Vermiform appendix (tissue), 1 donor: ENCODE data around the genes ERF, PAFAH1B3, PSG5 and TEX101.

- PRO-cap: bidirectional peak, plus-strand start at chr19:41884306, minus-strand start at chr19:41884134
Observed at GRCh38 chr19:41883765-41884968, 1.2 kb downstream of the ARHGEF1 start.

GRCh38 chr19:41897603-41897963 lies 14.6 kb downstream of the ARHGEF1 start:
- PRO-cap: unidirectional peak, minus-strand start at chr19:41897843

DNA sequence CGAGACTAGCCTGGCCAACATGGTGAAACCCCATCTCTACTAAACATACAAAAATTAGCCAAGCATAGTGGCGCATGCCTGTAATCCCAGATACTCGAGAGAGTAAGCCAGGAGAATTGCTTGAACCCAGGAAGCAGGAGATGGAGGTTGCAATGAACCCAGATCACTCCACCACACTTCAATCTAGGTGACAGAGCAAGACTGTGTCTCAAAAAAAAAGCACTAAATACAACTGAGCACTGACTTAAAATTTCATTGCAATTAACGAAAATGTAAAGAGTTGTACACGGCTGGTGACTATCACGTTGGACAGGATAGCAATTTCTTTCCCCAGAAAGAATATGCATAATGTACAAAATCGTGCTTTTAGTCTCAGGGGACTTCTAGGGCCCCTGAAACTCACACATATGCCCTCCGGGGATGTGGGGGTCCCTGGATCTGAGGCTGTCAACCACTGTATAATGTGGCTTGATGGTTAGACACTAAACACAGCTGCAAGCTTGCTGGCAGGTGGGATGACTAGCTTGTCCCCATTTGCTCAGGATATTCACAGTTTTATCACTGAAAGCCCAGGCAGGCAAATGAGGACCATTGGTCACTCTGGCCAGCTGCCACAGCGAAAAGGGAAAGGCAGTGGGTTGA lies 17.3 kb downstream of the ARHGEF1 start:
- PRO-cap: no peak

GRCh38 chr19:42074701-42075938 lies 846 bp upstream of the ZNF574 start:
- PRO-cap: bidirectional peak, plus-strand start at chr19:42075379, minus-strand start at chr19:42075359; bidirectional peak, plus-strand start at chr19:42076185, minus-strand start at chr19:42075812

DNA sequence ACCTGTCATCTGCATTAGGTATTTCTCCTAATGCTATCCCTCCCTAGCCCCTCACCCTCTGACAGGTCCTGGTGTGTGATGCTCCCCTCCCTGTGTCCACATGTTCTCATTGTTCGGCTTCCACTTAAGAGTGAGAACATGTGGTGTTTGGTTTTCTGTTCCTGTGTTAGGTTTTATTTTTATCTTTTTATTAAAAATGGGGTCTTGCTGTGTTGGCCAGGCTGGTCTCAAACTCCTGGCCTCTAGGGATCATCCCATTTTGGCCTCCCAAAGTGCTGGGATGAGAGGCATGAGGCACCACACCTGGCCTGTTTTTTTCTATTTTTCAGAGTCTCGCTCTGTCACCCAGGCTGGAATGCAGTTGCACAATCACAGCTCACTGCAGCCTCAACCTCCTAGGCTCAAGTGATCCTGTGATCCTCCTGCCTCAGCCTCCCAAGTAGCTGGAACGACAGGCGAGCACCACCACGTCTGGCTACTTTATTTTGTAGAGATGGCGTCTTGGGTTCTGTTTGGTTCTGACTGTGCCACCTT lies 7.5 kb downstream of the ZNF574 start:
- PRO-cap: no peak

GRCh38 chr19:42208474-42208914 lies 9.0 kb downstream of the DEDD2 start:
- PRO-cap: no peak

- PRO-cap: no peak
Observed at GRCh38 chr19:42250147-42250752, 4.7 kb downstream of the ERF start.

DNA sequence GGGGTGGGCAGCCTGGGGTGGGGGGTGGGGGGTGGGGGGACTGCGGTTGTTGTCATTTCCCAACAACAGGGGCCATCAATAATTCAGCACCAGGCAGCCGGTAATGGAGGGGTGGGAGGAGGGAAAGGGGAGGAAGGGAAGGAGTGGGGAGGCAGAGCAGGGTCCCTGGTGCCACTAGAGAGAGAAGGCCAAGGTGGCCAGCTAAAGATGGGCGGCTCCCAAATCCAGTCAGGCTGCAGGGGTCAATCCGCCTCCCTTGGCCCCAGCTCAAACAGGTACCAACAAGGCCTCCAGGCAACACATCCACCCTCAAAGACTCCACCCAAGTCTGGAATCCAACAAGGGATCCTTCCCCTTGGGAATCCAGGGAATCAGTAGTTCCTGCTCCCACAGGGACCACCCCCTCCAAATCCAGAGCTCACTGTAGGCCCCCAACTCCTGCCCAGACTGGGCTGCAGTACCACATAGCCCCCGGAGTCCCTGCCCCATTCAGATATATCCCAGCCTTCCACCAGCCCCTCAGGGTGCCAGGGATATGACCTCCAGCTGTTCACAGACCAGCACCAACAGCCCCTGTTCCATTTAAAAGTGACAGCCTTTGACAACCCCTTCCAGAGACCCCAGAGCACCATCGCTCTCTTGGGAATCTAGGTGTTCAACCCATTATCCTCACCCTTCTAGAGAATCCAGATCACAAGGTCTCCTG lies 3.3 kb downstream of the ERF start:
- PRO-cap: no peak

- PRO-cap: no peak
Observed at GRCh38 chr19:42252774-42252954, 2.3 kb downstream of the ERF start.

GRCh38 chr19:42254817-42255717 lies at the start of gene ERF:
TSS of gene ERF (minus strand) at chr19:42255128.
- PRO-cap: bidirectional peak, plus-strand start at chr19:42255284, minus-strand start at chr19:42255128

GRCh38 chr19:42302235-42303092 lies at the start of gene PAFAH1B3:
TSS of gene PAFAH1B3 (minus strand) at chr19:42302624.
- PRO-cap: no peak

- PRO-cap: no peak
Observed at GRCh38 chr19:42365197-42365548, 24.9 kb downstream of the CNFN start.

- PRO-cap: no peak
Observed at GRCh38 chr19:42407938-42408764, 18.1 kb upstream of the CNFN start.

- PRO-cap: no peak
Observed at GRCh38 chr19:42497662-42498349, 30.5 kb downstream of the CEACAM1 start.

GRCh38 chr19:43186411-43186740 lies at the start of gene PSG5:
TSS of gene PSG5 (minus strand) at chr19:43186536.
- PRO-cap: no peak

- PRO-cap: no peak
Observed at GRCh38 chr19:43331322-43331793, 22.1 kb upstream of the CD177 start.

DNA sequence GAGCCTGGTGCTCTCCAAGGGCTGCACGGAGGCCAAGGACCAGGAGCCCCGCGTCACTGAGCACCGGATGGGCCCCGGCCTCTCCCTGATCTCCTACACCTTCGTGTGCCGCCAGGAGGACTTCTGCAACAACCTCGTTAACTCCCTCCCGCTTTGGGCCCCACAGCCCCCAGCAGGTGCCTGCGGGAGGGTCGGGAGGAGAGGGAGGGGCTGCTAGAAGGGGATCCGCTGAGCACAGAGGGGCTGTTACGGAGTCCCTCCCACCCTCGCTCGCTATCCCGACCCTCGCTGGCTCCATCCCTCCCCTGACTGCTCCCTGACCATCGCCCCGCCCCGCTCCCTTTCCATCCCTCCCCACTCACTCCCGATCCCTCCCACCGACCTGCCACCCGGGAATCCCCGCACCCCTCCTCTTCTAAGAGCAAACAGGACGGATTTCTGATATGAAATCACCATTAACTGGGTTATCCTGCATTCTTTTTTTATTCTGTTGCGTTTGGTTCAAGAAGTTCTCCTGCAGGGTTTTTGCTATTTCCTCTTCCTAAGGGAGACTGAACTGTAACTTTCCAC lies 816 bp downstream of the CD177 start:
- PRO-cap: no peak

DNA sequence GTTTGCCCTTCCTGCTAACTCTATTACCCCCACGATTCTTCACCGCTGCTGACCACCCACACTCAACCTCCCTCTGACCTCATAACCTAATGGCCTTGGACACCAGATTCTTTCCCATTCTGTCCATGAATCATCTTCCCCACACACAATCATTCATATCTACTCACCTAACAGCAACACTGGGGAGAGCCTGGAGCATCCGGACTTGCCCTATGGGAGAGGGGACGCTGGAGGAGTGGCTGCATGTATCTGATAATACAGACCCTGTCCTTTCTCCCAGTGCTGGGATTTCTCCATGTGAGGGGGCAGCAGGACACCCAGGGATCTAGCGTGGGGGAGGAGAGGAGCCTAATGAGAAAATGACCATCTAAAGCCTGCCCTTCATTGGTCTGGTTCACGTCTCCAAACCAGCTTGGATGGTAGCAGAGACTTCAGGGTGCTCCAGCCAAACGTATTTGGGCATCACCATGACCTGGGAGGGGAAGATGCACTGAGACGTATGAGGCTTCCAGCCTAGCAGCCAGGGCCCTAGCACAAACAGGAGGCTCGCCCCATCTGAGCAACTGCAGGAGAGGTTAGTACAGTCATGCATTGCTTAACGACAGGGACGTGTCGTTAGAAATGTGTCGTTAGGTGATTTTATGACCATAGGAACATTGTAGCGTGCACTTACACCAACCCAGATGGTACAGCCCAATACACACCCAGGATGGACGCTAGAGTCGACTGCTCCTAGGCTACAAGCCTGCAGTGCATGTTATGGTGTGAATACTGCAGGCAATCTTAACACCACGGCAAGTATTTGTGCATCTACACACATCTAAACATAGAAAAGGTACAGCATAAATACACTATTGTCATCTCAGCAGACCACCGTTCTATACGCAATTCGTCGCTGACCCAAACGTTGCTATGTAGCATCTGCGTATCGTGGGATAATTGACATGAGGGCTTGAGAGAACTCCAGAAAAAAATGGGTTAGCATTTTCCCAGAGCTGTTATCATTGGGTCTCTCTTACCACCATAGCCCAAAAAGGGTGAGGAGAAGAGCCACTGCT lies 9.1 kb downstream of the CD177 start:
- PRO-cap: no peak

GRCh38 chr19:43414771-43415041 lies at the start of gene TEX101:
TSS of gene TEX101 (plus strand) at chr19:43414890.
- PRO-cap: no peak

GRCh38 chr19:43463421-43464045 lies 1.9 kb downstream of the LYPD3 start:
- PRO-cap: bidirectional peak, plus-strand start at chr19:43463593, minus-strand start at chr19:43463347; bidirectional peak, plus-strand start at chr19:43463868, minus-strand start at chr19:43463747